Pericardium (tissue), 1 donor: ENCODE measurements around the gene PLD2.

GRCh38 chr17:4142107-4142446 is 753 bp downstream of the ZZEF1 start:
- RRBS, result no CpG with 5 or more reads among the region's 8 CpGs

GRCh38 chr17:4230000-4230716 is 33.6 kb downstream of the ANKFY1 start:
- RRBS, result no CpG with 5 or more reads among the region's 4 CpGs

DNA sequence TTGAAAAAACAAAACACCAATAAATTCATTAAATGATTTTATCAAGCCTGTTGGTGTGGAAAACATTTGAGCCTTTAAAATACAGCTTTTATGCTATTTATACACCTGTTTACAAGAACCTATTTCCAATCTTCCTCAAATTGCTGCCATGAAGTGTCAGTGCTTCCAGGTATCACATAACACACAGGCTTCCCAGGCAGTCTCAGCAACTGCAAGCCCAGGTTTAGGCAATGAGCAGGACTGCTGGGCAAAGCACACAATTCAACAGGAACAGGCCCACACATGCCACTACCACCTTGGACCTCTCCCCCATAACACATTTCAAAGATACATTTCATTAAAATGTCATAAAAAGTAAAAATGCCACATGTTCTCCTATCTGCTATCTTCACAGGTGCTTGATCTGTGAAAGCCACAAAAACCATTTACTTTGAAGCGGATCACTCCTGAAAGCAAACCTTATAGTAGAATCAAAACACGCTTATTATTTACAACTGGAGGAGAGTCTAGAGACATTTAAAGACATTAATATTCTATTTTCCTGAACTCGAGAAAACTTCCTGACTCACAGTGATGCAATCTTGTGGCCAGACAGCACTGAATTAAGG is 31.6 kb downstream of the ANKFY1 start:
- RRBS, result no CpG with 5 or more reads among the region's 3 CpGs

DNA sequence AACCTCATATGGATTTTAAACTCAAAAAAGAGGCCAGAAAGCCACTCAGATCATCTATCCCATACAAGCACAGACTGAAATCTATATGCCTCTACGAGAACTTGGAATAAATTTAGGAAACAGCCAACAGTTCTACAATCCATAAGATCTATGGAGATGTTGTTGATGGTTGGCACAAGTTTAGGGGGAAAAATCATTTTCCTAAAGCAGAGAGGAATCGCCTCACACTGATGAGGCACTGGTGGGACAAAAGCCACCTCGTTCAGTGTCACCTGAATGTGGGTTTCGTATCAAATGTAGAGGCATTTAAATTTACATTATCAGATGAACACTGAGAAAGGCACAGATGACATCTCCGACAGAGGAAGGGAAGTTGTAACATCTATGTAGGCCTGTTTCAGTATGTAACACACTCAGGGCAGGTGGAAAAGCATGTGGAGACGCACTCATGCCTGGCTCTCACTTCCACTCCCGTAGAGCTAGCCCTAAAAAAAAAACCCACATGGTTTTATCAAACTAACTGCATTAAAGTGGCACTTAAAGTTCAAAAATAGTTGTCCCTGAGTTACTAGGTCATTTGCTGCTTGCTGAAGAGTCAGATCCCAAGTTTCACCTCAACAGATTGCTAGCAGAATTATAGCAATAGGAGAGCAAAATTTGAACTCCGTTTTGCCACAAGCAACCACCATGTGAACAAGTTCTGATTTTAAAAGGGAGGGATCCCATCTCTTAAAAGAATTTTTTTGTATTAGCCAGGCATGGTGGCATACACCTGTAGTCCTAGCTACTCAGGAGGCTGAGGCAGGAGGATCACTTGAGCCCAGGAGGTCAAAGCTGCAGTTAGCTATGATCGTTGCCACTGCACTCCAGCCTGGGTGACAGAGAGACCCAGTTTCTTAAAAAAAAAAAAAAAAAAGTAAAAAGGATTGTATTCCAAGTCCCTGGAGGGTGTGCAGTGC is 6.2 kb upstream of the ANKFY1 start:
- RRBS, result no CpG with 5 or more reads among the region's 9 CpGs

GRCh38 chr17:4293568-4294183 is 29.9 kb upstream of the ANKFY1 start:
- RRBS, result no CpG with 5 or more reads among the region's 4 CpGs

DNA sequence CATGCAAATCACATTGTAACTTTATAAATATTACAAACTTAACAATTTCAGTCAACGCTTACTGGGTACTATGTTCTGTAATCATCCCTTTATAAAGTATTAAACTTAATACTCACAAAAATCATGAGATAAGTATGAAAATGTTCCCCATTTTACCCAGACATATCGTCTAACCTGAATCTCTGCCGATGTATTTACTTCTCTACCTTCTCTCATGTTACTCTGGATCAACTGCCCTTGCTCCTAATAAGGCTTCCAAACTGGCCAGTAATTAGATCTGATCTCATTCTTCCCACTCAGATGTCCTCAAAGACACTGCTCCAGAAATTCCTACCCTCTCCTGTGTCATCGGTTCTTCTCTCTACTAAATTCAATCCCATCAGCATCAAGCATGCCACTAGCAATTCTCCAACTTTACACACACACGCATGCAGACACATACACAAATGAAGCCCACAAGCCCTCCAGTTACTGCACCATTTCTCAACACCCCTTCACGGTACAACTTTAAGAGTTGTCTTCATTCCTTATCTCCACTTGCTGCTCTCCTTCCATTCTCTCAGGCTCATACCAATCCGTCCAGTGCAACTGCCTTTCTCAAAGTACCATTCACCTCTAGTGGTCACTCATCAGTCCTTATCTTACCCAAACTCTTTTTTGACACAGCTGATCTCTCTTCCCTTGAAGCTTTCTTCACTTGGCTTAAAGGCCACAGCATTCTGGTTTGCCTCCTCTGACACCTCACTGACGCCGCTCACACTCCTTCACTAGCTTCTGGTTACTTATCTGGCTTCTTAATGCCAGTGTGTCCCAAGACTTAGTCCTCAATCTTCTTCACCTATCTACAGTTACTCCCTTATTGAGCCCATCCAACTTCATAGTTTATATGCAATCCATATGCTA is 25.1 kb downstream of the UBE2G1 start:
- RRBS, result no CpG with 5 or more reads among the region's 9 CpGs

DNA sequence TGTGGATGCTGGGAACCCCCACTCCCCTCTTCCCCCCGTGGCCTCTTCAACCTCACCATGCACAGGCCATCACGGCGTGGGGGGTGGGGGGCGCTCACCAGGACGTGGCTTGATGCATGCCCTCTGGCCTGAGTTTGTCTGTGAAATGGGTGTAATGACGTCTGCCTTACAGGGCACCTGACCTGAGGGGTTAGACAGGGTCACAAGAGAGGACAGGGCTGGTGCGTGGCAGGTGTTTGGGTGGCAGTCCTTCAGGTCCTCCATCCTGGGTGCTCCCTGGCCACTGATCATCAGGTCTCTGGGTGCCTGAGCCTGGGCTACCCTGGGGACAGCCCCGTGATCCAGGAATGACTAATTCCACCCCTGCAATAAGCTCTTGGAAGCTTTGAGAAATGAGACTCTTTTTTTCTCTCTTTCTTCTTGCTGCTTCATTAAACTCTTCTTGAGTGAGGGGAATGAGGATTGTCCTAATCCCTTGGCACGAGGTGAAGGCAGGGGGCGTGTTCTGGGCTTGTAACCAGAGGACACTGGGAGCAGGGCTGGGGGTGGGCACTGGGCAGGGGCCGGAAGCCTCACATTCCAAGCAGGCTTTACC is 21.5 kb upstream of the SPNS2 start:
- RRBS, result no CpG with 5 or more reads among the region's 11 CpGs

DNA sequence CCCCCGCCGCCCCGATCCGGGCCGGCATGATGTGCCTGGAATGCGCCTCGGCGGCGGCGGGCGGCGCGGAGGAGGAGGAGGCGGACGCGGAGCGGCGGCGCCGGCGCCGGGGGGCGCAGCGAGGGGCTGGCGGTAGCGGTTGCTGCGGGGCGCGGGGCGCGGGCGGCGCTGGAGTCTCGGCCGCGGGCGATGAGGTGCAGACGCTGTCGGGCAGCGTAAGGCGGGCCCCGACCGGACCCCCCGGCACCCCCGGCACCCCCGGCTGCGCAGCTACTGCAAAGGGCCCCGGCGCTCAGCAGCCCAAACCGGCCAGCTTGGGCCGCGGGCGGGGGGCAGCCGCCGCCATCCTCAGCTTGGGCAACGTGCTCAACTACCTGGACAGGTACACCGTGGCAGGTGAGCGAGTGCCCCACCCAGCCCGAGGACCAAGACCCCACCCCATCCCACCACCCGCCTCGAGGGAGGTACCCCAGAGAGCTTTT is 382 bp downstream of the SPNS2 start:
- RRBS, result 0% methylated on average over 12 of the region's 61 CpGs

DNA sequence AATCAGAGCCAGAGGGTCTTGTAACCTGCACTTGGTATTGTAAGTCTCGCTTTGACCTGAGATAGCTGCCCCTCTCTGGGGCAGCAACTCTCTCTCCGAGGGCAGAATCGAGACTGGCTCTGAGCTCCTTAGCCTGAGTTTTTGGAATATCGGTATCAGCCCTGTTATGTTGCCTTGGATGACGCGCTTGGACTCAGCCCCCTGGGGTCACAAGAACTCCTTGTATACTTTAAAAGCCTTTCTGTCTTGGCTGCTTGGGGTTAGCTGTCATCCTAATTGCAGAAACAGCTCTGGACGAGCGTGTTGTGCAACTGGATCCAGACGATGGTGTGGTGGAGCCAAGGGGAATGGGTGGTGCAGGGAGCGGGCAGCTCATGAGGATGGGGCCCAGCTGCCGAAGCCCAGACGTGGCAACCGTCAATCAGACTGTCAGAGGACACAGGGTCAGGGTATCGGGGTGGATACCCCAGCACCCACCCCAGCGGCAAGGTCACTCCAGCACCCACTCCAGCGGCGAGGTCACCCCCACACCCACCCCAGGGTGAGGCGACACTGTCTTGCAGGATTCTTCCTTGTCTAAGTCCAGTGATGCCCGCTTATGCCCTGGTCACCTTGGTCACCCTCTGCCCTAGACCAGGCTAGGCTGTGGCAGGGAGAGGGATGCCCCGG is 14.8 kb downstream of the SMTNL2 start:
- RRBS, result 49% methylated on average over 1 of the region's 20 CpGs

- RRBS, result 93% methylated on average over 1 of the region's 11 CpGs
Measured at GRCh38 chr17:4609701-4610289, 25.5 kb downstream of the SMTNL2 start.

DNA sequence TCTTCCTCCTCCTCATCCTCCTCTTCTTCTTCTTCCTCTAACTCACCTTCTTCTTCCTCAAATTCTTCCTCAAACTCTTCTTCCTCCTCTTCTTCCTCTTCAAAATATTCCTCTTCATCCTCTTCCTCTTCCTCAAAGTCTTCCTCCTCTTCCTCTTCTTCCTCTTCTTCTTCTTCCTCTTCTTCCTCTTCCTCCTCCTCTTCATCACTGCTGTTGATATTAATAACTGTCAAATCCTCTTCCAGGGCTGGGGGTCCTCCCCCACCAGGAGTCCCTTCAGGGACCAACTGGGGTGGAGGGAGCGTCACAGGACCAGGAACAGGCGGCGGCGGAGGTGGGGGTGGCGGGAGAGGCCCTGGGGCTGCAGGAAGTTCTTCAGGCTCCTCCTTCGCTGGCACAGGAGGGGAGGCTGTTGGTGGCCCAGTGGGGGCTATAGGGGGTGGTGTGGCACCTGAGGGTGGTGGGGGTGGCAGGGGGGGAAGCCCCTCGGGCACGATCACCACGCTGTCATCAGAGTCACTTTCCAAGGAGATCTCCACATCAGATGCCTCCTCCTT is 30.7 kb upstream of the ALOX15 start:
- RRBS, result no CpG with 5 or more reads among the region's 9 CpGs

DNA sequence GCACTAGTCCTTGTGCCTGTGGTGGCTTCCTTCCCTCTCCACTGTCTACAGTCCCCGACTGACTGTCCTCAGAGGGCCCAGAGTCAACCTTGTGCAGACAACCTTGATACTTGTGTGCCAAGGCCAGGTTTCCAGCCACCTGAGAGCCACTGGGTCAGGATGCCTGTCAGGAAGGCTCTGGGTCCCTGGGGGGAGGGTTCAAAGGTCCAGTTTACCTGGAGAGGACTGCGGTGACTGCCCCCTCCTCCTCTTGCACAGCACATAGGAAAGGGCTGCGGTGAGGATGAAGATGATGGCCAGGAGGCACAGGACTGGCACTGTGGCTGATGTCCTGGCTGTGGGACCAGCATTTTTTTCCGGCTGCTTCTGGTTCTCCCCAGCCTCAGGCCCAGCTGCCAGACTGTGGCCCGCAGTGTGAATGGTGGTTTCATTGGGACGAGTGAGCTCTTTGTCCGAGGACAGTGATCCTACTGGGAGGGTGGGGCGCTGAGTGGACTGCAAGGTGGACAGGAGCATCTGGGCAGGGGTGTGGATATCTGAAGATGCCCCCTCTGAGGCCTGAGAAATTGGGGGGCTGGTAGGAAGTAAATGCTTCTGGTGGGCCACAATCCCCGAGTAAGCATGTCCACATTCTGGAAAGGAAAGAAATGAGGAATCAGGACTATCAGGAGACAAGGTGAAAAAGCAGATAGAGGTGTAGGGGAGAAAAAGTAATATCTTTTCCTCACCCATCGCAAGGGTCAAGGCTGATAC is 3.8 kb downstream of the MED11 start:
- RRBS, result no CpG with 5 or more reads among the region's 10 CpGs

GRCh38 chr17:4759774-4760238 is 11.9 kb upstream of the TM4SF5 start:
- RRBS, result no CpG with 5 or more reads among the region's 10 CpGs

- RRBS, result no CpG with 5 or more reads among the region's 10 CpGs
Measured at GRCh38 chr17:4770673-4771083, 1.0 kb upstream of the TM4SF5 start.

DNA sequence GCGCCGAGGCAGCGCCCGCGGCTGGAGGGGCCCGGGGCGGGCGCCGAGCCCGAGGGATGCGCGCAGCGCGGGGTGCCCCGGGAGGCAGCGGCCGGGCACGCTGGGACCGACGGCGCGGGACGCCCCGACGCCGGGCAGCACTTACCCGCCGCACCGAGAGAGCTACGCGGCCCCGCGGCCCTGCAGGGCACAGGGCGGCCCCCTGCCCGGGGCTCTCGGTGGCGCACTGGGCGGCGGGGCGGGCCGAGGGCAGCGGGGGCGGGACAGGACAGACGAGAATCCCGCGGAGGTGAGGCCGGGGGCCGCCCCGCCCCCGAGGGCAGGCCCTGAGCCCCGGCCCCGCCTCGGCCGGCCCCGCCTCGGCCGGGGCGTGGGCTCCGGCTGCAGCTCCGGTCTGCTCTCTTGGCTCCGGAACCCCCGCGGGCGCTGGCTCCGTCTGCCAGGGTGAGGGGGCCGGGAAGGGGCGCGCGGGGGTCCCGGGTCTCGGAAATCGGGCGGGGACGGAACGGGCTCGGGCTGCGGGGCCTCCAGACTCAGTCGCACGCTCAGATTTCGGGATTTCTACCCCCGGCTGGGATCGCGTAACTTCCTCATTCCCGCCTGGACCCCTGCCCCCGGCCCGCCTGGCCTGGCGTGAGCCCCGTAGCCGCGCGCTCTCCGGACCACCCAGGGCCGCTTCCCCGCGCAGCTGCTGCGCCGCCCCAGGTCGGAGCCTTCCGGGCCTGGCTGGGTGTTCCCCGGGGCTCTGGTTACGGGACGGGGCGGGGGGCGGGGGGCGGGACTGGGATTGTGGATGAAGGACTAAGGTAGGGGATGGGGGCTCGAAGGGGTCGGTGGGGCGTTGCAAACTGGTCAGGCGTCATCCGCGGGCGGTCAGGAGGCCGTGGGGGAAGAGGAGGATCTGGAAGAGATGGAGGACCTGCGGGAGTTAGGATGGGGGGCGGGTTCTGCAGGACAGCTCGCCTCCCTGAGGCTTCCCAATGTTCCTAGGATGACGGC is at the start of gene PLD2:
Gene PLD2, plus strand, starts transcription at position 371 of the 999 bp plus-strand sequence.
- RRBS, result 1% methylated on average over 80 of the region's 117 CpGs

GRCh38 chr17:4849903-4850703 is 17.0 kb downstream of the MINK1 start:
- RRBS, result no CpG with 5 or more reads among the region's 8 CpGs

GRCh38 chr17:4852019-4852758 is 19.0 kb downstream of the MINK1 start:
- RRBS, result no CpG with 5 or more reads among the region's 3 CpGs

DNA sequence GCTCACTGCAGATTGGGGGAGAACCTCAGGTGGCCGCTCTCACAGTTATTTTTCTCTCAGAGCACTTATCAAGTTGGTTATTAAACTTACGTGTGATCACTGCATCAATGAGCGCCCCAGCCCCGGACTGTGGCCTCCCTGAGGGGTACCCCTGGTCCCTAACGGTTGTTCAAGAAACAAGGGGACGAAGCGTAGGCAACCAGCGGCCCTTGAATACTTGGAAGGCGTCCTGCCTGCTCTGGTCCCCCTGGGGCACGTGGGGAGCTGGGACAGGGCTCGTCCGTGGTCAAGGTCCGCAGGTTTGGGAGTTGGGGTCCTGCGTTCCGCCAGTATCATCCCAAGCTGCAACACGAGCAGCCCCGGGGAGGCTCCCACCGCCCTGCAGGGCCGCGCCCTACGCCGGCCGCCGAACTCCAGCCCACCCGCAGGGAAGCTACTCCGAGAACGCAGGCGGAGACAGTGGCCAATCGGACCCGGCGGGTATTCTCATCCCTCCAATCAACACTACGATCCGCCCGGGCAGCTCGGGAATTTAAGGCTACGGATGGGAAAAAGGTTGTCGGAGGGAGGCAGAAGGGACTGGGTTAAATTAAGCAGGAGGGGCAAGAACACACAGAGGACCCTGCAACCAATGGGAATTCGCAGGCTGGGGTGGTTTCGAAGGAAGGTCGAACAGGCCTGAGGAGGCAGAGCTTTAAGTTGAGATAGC is 845 bp downstream of the SPAG7 start:
- RRBS, result 1% methylated on average over 16 of the region's 40 CpGs

DNA sequence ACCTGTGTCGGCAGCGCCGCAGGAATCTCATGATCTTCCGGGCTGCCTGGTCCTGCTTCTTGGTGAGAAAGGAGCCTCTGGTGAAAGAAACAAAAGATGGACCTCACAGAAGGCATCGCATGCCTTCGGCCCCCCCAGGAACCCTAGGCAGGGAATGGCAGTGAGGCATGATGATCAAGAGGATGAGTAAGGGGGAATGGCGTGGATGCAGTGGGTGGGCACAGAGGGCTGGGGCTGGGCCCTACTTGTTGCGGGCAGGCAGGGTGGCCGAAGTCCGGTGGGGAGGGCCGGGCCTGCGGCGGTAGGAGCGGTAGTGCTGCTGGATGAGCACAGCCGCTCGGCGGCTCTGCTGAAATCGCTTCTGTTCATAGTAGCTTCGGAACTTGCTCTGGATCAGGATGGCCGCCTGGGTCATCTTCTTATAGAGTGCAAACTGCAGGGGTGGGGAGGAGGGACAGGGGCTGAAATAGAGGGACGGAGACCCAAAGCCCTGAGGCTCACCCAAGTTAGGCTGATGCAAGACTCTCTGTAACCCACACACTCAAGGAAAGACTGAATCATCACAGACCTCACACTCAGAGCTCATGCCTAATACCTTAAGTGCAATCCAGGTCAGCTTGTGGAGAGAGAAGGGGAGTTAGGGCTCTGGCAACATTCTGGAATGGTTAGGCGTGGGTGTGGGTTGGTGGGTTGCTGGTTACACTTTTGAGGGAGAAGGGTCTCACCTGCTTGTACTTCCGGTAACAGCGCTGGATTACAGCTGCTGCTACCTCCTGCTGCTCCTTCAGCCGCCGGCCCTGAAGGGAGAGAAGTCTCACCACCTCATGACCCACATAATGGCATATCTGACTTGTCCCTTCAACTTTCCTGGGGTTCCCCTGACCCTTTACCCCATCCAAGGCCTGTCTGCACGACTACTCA is 1.5 kb upstream of the SPAG7 start:
- RRBS, result 49% methylated on average over 4 of the region's 27 CpGs

GRCh38 chr17:5200234-5200875 is 8.7 kb upstream of the ZNF594 start:
- RRBS, result no CpG with 5 or more reads among the region's 3 CpGs